ENCODE results near the gene NUDT4.

CAGE:
- cytosol, long polyA minus RNA: no peak
- cytosol, long polyA plus RNA: no peak
- long polyA plus RNA: no peak
- nucleus, long polyA minus RNA: no peak
- nucleus, long polyA plus RNA: no peak
Measured at GRCh38 chr12:92124133-92124959, 21.3 kb downstream of the BTG1 start.

GRCh38 chr12:92140442-92141248 lies 5.0 kb downstream of the BTG1 start:
CAGE:
- cytosol, long polyA minus RNA: no peak
- cytosol, long polyA plus RNA: no peak
- long polyA plus RNA: no peak
- nucleus, long polyA minus RNA: no peak
- nucleus, long polyA plus RNA: no peak

GRCh38 chr12:92147477-92147957 lies 1.9 kb upstream of the BTG1 start:
CAGE:
- cytosol, long polyA minus RNA: no peak
- cytosol, long polyA plus RNA: no peak
- long polyA plus RNA: no peak
- nucleus, long polyA minus RNA: no peak
- nucleus, long polyA plus RNA: no peak

DNA sequence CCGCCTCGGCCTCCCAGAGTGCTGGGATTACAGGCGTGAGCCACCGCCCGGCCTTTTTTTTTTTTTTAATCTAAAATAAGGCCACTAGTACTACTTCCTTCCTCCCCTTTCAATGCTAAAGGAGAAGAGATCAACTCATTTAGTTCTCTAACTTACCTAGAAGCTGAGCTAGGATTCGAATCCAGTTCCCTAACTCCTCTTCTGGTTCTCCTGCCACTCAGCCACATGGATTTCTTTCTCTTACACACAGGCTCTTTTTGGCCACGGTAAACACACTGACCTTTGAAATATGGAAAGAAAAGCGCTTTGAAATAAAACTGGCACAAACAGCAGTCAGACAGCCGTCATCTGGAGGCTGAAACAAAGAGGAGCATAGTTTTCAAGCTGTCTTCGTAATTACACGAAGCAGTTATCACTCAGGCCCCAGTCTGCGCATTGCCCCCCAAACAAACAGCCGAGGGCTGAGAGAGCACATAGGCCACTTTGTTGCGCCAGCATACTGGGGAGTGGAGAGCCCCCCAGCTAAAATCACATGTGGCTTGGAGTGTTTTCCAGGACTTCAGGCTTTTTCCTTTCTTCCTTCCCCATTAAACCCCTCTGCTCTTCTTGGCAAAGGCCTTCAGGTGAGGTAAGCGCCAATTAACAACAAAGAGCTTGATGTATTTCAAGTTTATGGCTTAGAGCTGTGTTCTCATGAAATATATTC lies 142.8 kb upstream of the BTG1 start:
CAGE:
- cytosol, long polyA minus RNA: no peak
- cytosol, long polyA plus RNA: no peak
- long polyA plus RNA: no peak
- nucleus, long polyA minus RNA: no peak
- nucleus, long polyA plus RNA: no peak

DNA sequence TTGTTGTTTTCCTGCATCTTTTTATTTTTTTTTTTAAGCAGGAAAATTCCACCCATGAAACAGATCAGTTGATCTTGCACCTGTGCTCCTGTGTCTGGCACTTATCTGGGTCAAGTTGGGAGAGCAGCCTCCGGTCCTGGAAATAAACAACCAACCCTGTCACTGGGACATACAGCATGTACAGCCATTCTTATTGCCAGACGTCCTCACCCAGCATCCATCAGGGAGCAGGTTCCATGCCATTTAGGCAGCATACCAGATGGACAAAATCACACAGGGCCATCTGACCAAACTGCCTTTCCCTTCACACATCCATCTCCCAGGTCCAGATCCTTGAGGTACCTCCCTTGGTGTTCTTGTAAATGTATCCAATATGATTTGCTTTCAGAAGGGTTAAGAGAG lies 266.1 kb upstream of the BTG1 start:
CAGE:
- cytosol, long polyA minus RNA: no peak
- cytosol, long polyA plus RNA: no peak
- long polyA plus RNA: no peak
- nucleus, long polyA minus RNA: no peak
- nucleus, long polyA plus RNA: no peak

DNA sequence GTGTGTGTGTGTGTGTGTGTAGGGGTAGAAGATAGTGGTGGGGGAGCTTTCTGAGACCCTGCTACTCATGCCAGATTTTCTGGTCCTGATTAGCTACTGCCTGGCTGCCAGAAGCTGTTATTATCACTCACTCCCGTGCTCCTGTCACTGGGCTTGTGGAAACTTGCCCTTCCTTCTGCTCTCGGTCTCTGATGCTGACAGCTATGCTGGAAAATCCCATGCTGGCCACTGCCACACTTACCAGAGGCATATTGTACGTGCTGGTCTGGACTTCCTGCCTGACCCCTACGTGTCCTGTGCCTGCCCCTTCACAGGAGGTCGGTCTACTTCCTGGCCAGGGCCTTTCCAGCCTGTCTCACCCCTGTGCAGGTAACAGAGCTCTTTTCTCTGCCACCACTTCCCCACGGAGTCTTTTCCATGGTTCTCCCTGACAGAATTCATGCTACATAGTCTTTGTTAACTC lies 149.4 kb upstream of the PLEKHG7 start:
CAGE:
- cytosol, long polyA minus RNA: no peak
- cytosol, long polyA plus RNA: no peak
- long polyA plus RNA: no peak
- nucleus, long polyA minus RNA: no peak
- nucleus, long polyA plus RNA: no peak

CAGE:
- cytosol, long polyA minus RNA: no peak
- cytosol, long polyA plus RNA: start-site peak on the plus strand at chr12:92602799-92602878, 38 and 17 reads in 2 replicates
- long polyA plus RNA: no peak
- nucleus, long polyA minus RNA: start-site peak on the plus strand at chr12:92602809-92602891, 83 reads
- nucleus, long polyA plus RNA: start-site peak on the plus strand at chr12:92602802-92602847, 18 and 250 reads in 2 replicates
Measured at GRCh38 chr12:92602620-92603046, 100.2 kb upstream of the PLEKHG7 start.

DNA sequence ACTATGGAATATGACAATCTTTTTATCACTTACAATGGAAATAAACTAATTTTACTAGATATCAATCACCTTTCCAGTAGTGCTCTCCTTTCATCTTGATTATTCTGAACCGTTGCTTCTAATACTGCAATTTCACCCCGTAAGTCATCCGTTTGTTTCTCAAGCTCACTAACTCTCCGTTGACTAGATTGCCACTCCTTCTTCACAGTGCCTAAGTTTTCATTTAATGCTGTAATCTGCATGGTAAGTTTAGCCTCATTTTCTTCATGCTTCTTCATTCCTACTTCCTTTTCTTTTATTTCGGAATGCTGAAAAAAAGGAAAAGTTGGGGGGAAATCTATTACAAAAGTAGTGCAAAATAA lies 75.1 kb downstream of the PLEKHG7 start:
CAGE:
- cytosol, long polyA minus RNA: no peak
- cytosol, long polyA plus RNA: no peak
- long polyA plus RNA: no peak
- nucleus, long polyA minus RNA: no peak
- nucleus, long polyA plus RNA: no peak

DNA sequence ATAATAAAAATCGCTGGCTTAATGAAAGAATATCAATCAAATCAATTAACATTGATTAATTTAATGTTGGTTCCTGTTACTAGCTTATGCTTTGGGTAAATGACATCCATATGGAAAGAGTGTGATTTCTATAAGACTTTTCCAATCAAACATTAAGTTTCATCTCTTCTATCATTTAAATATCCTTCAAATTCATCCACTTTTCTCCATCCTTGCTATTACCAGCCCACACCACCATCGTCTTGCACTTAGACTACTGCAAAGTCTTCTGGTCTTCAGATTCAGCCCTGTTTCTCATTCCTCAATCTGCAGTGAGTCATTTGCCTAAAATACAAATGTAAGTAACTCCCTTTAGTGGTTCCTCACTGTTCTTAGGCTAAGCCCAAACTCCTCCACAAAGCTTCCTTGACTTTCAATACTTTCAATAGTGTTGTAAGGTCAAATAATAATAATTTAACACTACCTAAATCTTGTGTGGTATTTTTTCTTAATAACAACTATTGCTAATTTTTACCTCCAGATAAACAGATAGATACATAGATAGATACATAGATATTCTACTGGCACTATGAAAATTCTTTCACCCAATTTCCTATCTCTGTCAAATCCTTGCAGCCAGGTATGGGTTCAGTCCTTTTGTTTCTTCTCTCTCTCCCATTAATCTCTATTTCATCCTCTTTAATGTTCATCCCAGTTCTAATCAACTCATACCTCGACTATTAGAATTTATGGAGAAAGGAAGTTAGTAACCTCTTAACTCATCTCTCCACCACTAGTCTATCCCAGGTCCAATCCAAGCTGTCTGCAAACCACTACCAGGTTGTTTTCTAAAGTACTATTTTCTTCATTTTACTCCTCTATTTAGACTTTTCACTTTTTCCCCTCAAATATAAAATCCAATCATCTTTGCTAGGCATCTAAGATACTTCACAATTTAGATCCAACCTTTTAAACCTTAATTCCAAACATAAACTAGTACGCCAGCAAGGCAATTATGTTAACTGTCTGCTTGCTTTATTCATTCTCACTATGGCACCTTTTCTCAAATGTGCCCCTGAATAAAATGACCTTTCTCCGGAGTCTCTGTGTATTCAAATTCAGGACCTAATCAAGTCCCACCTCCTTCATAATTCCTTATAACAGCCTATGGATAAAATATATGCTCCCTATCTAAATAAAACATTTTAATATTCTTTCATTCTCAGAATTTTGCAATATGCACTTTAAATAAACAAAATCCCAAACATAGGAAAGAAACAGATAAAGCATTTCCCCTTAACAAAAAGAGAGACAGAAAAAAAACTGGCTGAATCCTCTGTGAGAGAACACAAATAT lies 83.6 kb downstream of the PLEKHG7 start:
CAGE:
- cytosol, long polyA minus RNA: no peak
- cytosol, long polyA plus RNA: no peak
- long polyA plus RNA: no peak
- nucleus, long polyA minus RNA: no peak
- nucleus, long polyA plus RNA: no peak

DNA sequence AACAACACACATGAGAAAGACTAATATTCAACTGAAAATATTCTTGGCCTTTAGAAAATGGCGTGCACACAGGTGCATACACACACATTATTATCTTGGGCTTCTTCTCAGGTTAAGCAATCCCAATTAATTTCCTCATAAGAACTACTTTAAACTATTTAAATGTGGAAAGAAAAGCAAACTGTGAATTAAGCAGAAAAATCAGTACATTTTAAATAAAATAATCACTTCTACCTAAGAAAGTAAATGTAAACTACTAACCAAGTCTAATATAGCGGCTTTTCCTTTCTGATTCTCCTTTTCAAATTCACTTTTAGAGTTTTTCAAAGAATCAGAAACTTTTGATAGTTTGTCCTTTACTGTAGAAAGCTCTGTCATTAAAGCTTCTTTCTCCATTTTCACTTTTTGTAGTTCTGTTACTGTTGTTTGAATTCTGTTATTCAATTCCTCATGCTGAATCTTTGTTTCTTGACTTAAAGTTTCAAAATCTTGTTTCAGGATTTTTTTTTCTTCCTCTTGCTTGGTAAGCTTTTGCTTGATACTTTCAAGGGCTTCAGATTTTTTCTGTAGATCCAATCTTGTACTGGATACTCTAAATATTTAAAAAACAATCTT lies 99.5 kb downstream of the PLEKHG7 start:
CAGE:
- cytosol, long polyA minus RNA: start-site peak on the minus strand centred at position 514 of the sequence, 16 bp wide, 21 reads
- cytosol, long polyA plus RNA: no peak
- long polyA plus RNA: no peak
- nucleus, long polyA minus RNA: no peak
- nucleus, long polyA plus RNA: no peak

DNA sequence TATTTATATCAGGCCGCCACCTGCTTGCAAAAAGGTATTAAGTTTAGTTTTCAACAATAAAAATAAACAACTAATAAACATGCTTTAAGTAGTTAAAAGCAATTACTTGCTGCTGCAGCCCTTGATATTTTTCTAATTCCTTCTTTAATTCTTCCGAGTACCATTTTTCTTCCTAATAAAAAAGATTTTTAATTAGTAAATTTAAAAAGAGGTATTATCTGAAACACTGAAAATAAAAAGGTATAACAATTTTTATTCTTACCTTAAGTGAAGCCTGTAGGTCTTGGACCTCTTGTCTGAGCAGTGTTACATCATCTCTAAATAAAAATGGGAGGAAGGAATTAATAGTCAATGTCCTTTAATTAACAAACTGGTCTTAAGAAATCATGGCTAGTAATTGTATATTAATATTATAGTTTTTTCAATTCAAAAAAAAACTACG lies 71.9 kb downstream of the EEA1 start:
CAGE:
- cytosol, long polyA minus RNA: no peak
- cytosol, long polyA plus RNA: no peak
- long polyA plus RNA: no peak
- nucleus, long polyA minus RNA: no peak
- nucleus, long polyA plus RNA: no peak

DNA sequence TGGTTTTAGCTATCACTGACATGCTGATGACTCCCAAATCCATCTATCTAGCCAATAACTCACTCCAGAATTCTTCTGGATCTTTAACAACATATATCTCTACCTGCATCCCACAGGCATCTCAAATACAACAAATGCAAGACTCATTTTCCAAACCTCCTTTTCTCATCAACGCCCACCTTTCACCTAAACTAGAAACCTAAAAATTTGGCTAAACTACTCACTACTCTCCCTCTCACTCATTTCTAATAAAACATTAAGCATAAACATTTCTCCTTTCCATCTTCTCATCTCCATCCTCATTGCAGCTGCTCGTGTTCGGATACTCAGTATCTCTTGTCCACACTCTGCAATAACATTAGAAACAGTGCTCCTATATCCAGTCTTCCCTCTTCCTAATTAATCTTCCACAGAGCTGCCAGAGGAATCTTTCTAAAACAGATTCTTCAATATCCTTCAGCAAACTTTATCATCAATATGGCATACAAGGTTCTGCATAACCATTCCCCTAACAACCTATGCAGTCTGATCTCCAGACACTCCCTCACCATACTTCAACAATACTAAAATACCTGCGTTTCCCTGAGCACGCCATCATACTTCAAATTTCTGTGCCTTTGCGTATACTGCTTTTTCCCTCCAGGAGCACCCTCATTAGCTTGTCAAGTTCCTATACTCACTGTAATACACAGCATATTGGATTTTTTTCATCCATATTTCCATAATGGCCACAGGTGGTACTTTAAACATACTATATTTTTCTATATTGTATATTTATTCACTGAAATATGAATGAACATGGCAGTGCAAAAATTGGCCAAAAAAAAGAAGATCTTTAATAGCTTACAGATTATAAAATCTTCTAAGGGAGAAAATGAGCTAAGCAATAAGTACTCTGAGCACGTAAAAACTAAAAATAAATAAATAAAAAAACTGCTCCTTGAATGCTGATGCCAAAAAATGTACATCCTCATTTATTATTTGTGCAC lies 62.2 kb downstream of the EEA1 start:
CAGE:
- cytosol, long polyA minus RNA: no peak
- cytosol, long polyA plus RNA: no peak
- long polyA plus RNA: no peak
- nucleus, long polyA minus RNA: no peak
- nucleus, long polyA plus RNA: no peak

DNA sequence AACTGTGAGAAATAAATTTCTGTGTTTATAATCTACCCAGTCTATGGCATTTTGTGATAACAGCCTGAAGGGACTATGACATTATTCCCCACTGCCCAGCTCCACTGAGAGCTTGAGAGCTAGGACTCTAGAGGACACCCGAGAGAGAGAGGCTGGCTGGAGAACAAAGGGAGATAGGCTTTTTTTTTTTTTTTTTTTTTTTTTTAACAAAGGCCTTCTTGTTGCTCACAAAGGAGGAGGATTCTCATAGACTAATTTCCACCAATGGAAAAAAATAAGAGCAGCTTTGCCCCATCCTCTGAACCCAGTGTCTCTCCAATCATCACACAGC lies 87.9 kb upstream of the EEA1 start:
CAGE:
- cytosol, long polyA minus RNA: no peak
- cytosol, long polyA plus RNA: no peak
- long polyA plus RNA: no peak
- nucleus, long polyA minus RNA: no peak
- nucleus, long polyA plus RNA: no peak

DNA sequence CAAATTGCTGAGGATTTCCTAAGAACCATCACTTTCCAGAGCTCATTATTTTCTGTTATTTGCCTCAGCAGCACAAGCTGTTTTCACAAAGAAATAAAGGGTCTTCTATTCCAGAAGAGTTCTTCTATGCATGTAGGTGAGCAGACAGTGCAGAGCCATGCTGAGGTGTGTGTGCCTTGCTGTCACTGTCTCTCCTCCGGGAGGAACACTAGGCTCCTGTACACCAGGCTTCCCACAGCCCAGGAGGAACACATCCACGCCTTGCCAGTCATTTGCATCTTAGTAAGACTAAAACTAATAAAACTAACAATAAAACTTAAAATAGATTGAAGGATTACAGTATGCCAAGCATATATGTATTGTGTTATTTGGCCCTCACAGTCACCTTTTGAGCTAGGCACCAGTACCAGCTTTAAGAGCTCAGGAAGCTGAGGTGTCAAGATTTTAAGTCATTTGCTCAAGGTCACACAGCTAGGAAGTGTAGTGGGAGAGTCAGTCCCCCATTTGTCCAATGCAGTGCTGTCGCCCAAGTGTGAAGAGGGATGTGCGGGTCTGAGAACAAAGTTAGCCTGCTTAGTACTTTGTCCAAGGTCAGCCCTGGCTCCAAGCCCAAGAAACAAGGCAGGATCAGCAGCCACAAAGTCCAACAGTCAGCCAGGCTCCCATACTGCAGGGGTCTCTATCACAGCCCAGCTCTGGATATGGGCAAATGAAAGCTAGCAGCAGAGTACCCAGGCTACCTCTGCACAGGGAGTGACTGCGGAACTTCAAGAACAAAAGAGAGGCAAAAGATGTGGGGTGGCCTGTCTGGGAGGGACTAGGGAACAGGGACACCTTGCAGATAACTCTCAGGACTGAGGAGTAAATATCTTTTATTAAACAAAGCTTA lies 90.6 kb upstream of the EEA1 start:
CAGE:
- cytosol, long polyA minus RNA: no peak
- cytosol, long polyA plus RNA: no peak
- long polyA plus RNA: no peak
- nucleus, long polyA minus RNA: no peak
- nucleus, long polyA plus RNA: no peak

DNA sequence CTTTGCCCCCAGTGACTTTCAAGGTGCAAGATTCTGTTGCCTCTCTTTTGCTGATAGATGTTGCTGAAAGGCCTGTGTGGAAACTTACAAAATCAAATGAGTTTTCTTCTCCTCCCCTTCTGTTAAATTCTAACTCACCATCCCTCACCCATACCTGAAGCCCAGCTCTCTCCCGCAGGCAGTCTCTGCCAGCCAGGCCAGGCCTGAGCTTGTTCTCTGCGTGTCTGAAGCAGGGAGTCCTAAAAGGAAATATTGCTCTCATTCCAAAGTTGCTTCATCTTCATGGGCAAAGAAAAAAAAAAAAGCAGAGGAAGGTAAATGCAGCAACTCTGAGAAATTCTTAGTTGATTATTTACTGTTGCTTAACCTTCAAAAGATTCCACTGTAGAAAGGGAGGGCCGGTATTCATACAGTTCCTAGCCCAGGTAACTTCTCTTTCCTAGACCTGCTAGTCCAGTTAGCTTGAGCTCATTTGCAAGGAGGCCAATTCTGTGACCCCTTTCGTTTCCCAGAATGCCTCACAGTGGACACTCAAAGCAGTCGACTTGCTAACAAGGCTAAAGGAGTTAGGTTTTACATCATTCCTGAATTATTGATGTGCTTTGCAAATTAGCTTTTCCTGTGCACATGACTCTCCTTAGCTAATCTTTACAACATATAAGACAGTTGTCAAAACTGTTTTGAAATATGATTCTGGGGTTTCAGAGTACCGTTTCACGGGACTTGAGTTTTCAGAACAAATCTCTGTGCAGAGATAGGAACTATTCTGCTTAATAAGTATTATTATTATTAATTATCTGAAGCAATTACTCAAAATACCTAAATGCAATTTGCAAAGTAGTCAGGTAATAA lies 193.6 kb upstream of the EEA1 start:
CAGE:
- cytosol, long polyA minus RNA: no peak
- cytosol, long polyA plus RNA: no peak
- long polyA plus RNA: no peak
- nucleus, long polyA minus RNA: no peak
- nucleus, long polyA plus RNA: no peak

DNA sequence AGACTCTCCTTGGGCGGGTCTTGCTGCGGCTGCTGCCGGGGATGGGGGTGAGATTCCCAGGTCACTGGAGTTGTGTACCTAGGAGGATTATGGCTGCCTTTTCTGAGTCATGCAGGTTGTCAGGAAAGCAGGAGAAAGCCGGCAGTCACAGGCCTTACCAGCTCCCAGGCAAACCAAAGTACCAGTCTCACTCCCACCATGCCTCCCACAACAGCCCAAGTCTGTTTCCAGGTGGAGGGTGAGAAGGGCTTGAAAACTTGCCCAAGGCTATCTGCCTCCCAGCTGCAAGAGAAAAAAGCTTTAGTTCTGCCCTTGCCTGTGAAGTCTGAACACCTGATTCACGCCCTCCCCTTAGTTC lies 162.9 kb upstream of the NUDT4 start:
CAGE:
- cytosol, long polyA minus RNA: no peak
- cytosol, long polyA plus RNA: no peak
- long polyA plus RNA: no peak
- nucleus, long polyA minus RNA: no peak
- nucleus, long polyA plus RNA: no peak

GRCh38 chr12:93377390-93378149 lies at the start of gene NUDT4:
Gene NUDT4, plus strand, starts transcription at chr12:93377925.
CAGE:
- cytosol, long polyA minus RNA: start-site peak on the plus strand at chr12:93377832-93377905, 5 reads
- cytosol, long polyA plus RNA: no peak
- long polyA plus RNA: no peak
- nucleus, long polyA minus RNA: no peak
- nucleus, long polyA plus RNA: no peak

DNA sequence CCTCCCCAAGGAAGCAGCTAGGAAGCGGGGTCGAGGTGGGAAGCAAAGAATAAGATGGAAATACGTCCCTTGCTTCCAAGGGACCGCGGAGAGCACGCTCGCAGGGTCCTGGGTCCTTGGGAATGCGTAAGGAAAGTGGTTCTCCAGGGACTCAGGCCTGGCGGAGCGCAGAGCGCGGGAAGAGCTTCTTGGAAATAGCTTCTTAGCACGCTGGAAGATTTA lies 513 bp downstream of the SOCS2 start:
CAGE:
- cytosol, long polyA minus RNA: no peak
- cytosol, long polyA plus RNA: no peak
- long polyA plus RNA: no peak
- nucleus, long polyA minus RNA: no peak
- nucleus, long polyA plus RNA: no peak

CAGE:
- cytosol, long polyA minus RNA: no peak
- cytosol, long polyA plus RNA: no peak
- long polyA plus RNA: no peak
- nucleus, long polyA minus RNA: no peak
- nucleus, long polyA plus RNA: no peak
Measured at GRCh38 chr12:93776581-93777050, 99.4 kb downstream of the CRADD start.

DNA sequence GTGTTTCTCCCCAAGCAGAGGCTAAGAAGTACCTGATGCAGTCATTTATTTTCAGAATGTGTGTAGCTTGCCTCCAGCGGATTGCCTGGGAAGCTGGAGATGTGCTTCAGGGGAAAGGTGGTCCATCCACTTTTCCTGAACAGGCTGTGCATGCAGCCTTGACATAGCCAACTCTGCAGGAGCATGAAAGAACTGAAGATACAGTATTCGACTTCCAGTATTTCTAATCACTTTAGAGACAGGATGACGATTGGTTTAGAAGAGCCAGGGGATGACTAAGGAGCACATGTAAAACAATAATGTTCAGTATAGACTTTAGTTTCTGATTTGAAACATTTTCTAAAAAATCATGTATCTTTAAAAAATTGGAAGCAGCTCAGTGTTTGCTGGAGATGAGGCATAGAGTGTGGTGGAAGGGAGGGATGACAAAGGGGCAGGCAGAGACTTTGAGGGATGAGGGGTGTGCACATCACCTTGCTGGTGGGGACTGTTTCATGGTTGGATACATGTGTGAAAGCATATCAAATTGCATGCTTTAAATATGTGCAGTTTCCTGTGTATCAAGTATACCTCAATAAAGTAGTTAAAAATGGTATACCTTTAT lies 112.1 kb downstream of the CRADD start:
CAGE:
- cytosol, long polyA minus RNA: no peak
- cytosol, long polyA plus RNA: no peak
- long polyA plus RNA: no peak
- nucleus, long polyA minus RNA: no peak
- nucleus, long polyA plus RNA: no peak